Mucosa of descending colon (tissue), 1 donor: ENCODE data around the genes ID3, RCAN3 and SRRM1.

GRCh38 chr1:23558763-23559730 is at the start of gene ID3:
Gene ID3 (minus strand): TSS chr1:23559501.
- PRO-cap: bidirectional peak, plus-strand start at chr1:23559644, minus-strand start at chr1:23559499

- PRO-cap: no peak
Observed at GRCh38 chr1:23694163-23695039, 2.8 kb downstream of the RPL11 start.

DNA sequence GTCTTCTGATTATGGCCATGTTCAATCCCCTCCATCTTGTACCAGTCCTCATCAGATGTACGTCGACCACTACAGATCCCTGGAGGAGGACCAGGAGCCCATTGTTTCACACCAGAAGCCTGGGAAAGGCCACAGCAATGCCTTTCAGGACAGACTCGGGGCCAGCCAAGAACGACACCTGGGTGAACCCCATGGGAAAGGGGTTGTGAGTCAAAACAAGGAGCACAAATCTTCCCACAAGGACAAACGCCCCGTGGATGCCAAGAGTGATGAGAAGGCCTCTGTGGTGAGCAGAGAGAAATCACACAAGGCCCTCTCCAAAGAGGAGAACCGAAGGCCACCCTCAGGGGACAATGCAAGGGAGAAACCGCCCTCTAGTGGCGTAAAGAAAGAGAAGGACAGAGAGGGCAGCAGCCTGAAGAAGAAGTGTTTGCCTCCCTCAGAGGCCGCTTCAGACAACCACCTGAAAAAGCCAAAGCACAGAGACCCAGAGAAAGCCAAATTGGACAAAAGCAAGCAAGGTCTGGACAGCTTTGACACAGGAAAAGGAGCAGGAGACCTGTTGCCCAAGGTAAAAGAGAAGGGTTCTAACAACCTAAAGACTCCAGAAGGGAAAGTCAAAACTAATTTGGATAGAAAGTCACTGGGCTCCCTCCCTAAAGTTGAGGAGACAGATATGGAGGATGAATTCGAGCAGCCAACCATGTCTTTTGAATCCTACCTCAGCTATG is 8.0 kb downstream of the ELOA start:
- PRO-cap: no peak

DNA sequence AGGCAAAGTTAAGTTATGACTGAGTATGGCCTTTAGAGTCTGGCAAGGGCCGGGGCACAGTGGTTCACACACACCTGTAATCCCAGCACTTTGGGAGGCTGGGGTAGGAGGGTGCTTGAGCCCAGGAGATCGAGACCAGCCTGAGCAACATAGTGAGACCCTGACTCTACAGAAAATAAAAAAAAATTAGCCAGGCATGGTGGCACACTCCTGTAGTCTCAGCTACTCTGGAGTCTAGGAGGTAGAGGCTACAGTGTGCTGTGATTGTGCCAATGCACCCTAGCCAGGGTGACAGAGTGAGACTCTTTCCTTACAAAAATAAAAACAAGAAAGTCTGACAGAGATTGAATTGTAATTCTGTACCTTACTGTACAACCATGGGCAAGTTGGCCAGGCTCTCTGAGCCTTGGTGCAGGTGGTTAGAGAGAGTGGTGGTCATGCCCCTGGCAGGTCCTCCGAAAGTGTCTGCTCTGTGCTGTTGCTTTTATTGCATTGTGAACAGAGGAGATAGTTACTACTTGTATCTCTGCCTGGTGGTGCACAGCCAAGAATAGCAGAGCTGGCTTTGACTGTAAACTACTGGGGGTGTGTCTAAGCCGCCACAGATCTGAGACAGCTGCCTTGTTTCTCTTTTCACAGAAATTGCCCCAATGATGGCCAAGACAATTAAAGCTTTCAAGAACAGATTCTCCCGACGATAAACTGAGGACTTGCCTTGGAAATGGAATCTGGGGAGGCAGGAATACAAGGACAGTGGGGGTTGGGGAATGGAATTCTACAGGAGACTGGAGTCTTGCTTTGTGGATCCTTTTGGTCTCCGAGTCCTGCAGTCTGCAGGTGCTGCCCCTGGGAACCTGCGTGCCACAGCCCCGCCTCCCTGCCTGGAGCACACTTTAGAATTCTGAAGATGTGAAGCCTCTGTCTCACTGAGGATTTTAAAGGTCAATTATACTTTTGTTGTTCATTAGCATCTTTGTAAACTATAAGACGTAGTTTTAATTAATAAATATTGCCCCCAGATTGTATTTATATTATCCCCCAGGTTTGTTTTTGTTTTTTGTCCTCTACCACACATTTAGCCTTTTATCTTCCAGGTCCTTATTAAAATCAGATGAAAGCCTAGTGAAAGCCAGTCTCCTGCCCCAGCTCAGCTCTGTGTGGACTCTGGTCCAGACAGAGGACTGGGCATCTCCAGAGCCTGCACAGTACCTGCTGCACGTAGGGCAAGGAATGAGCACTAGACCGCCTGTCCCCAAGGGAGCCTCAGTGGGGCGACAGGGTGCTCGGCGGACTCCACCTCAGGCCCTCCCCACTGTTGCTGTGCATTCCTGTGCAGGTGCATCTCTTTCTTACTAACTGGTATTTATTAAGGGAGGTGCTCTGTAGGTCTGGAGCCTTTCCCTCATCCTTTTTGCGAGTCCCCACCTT is 16.1 kb downstream of the ELOA start:
- PRO-cap: no peak

GRCh38 chr1:23801756-23802377 is 1.3 kb upstream of the GALE start:
- PRO-cap: unidirectional peak, minus-strand start at chr1:23802009

DNA sequence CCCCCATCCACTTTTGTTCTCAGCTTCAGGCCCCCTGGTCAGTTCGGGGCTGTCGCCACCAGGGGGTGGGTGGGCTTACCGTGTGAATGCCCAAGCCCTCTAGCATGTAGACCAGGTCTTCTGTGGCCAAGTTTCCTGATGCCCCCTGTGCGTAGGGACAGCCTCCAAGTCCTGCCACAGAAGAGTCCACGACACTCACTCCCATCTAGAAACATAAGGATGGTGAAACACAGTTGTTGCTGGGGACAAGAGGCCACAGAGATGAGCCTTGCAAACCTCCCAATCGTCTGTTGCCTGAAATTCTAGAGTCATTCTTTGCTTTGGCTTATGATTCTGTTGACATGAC is 3.7 kb upstream of the GALE start:
- PRO-cap: no peak

- PRO-cap: unidirectional peak, plus-strand start at chr1:23867028
Observed at GRCh38 chr1:23866925-23867171, 1.2 kb downstream of the FUCA1 start.

GRCh38 chr1:23954847-23955702 is 4.6 kb upstream of the PNRC2 start:
- PRO-cap: no peak

DNA sequence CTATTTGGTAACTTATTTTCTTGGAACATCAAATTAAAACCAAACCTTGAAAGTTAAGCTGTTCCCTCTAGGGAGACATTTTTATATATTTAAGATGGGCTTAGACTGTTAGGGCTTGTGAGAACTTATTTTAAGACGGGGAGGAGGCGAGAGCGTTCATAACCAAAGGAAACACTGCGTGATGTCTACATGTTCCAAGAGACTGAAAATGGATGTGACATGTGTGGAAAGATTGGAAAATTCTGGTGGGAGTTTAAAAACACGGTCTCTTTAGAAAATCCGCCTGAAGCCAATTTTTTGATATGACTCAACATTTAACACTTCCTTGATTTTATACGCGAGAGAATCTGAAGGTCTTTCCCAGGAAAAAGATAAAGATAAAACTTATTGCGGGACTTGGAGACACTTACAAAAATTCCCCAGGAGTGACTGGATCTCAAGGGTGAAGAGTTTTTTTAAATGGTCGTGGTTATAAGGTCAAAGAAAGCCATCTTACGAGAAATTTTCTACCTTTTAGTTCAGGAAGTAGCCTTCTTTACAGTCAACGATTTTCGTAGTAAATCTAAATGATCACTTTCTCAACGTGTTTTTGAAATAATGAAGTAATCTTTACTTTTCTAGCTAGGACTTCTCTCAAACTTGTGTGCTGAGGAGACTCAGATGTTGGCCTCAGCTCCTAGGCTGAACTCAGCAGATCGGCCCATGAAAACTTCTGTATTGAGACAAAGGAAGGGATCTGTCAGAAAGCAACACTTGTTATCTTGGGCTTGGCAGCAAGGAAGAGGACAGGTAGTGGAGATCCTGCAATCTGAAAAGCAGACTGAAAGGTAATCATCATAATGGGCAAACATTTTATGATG is 910 bp downstream of the PNRC2 start:
- PRO-cap: bidirectional peak, plus-strand start at position 159 of the sequence, minus-strand start outside the sequence

DNA sequence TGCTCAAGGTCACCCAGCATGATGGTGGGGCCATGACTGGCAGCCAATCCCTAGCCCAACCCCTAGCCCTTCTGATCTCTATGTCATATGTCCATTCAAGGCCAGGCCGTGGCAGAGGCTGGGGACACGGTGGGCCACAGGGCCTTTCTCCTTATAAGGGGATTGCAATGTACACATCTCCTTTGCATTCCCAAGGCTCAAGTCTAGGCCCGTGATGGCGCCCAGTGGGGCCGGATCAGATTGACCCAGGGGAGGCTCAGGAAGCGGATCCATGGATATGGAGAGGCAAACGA is 2.3 kb downstream of the MYOM3 start:
- PRO-cap: no peak

- PRO-cap: bidirectional peak, plus-strand start at chr1:24118015, minus-strand start at chr1:24117863
Observed at GRCh38 chr1:24117681-24118211, 5.8 kb upstream of the MYOM3 start.

DNA sequence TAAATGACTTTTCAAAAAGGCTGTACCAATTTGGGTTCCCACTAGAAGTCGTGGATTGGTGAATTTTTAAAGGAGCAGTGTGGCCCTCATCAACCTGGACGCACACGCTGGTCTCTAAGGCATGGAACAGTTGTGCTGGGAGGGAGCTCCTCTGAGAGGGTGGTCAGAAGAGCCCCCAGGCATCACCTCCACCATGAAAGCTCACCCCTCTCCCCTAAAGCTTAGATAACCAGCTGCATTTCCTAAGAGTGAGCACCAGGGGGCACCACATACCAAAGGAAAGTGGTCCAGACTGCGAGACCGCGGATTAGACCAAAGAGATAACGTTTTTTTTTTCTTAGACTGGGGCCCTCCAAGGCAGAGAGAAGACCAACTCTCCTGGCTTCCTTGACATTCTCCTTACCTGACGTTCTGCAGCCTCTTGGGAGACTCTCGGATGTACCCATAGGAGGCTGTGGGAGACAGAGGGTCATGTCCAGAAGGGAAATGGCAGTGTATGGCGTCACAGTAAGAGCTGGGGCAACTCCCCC is 12.2 kb upstream of the IFNLR1 start:
- PRO-cap: no peak

DNA sequence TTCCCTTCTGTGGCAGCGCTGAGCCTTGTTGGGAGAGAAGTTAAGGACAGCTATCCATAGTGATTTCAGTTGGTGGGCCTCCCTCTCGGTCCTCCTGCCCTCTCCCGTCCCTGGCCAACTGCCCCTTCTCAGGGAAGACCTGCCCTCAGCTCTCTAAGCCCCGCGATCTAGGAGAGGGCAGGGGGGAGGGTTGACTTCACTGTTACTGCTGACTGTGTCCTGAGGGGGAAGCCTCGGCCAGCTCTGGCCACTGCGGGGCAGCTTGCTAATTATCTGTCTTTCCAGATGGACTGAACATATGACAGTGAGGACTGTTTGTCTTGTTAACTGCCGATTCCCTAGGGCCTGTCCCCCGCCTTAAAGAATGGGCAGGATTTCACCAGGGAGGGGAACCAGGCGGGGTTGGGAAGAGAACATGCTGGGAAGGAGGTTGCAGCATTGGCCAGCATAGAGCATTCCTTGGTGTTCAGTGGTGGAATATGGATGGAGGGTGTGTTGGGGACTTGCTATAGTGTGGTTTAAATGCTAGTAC is 22.8 kb downstream of the NIPAL3 start:
- PRO-cap: no peak

DNA sequence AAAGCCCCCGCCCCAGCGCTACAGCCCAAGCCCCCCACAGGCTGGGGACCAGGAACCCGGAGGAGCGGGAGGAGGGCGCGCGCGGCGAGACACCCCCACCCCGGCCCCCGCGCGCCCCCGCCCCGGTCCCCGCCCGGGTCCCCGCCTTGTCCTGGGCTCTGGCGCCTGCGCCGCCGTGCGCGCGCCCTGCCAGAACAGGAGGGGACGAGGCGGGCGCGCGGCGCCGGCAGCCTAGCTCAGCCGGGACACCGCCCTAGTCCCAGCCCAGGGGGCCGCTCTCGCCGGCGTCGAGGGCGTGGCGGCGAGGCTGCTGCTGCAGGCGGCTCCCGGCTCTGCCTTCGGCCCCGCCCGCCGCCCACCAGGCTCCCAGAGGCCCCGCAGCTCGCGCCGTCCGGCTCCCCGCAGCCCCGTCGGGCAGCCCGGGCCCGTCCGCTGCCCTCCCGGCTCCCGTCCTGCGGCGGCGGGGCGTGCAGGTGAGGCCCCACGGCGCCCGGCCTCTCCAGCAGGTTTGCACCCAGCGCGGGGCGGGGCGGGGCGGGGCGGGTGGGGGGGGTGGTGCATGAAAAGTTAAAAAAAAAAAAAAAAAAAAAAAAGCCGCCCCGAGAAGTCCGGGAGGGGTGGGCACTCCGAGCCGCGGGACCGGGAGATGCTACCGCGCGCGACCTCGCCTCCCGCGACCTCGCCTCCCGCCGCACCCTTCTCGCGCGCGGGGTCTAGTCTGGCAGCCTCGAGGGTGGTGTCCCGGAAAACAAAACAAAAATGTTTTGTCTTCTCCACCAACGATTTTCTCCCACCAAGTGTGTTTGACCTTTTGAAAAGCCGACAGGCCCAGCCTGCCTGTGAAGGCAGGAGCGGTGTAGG is at the start of gene RCAN3:
Gene RCAN3 (plus strand): TSS at position 192 of the 861 bp plus-strand sequence.
- PRO-cap: bidirectional peak, plus-strand start at position 192 of the sequence, minus-strand start at position 160 of the sequence; bidirectional peak, plus-strand start at position 624 of the sequence, minus-strand start at position 454 of the sequence

GRCh38 chr1:24534882-24535671 is 20.8 kb upstream of the NCMAP start:
- PRO-cap: unidirectional peak, plus-strand start at chr1:24535215

GRCh38 chr1:24643063-24643446 is at the start of gene SRRM1:
Gene SRRM1 (plus strand): TSS chr1:24643302.
- PRO-cap: bidirectional peak, plus-strand start at chr1:24643302, minus-strand start at chr1:24642892

GRCh38 chr1:24655282-24656098 is 12.4 kb downstream of the SRRM1 start:
- PRO-cap: no peak

DNA sequence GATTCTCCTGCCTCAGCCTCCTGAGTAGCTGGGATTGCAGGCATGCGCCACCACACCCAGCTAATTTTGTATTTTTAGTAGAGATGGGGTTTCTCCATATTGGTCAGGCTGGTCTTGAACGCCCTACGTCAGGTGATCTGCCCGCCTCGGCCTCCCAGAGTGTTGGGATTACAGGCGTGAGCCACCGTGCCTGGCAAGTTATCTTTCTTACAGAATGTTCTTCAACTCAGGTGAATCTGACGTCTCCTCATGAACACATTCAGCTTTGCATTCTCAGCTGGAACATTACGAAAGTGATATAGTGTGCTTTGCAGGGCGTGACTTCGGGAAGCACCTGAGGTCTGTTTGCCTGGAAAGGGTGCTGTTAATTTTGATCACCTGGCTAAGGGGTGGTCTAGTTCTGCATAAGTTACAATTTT is 16.4 kb upstream of the CLIC4 start:
- PRO-cap: unidirectional peak, minus-strand start at position 267 of the sequence

- PRO-cap: unidirectional peak, minus-strand start at chr1:24926693
Observed at GRCh38 chr1:24926149-24927371, 3.5 kb downstream of the RUNX3 start.

DNA sequence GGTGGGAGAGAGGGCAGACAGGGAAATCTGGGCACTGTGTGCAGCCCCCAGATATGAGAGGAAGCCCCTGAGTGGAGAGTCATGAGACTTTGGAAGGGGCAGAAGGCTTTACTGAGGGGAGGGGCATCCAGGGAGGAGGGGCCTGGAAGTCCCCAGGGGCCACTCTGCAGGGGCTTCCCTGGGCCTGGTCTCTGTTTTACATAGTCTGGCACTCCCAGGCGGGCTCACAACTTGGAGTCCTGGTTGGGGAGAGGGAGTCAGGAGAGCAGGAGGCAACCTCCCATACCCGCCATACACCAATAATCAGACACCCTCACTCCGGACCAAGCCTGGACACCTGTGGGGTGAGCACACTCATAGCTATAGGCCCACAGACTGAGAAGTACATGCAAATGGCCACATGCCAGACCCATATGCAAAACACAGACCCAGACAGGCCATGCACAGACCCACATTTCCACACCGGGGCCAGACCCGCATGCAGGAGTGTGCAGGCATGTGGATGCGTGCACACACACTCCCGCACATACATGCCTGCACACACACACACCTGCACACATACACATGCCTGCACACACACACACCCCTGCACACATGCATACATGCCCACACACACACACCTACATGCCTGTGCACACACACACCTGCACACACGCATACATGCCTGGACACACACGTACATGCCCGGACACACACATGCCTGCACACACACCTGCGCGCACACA is 89.3 kb upstream of the RUNX3 start:
- PRO-cap: no peak